Left lung (tissue), 1 donor: ENCODE measurements around a stretch of chr14.

DNA sequence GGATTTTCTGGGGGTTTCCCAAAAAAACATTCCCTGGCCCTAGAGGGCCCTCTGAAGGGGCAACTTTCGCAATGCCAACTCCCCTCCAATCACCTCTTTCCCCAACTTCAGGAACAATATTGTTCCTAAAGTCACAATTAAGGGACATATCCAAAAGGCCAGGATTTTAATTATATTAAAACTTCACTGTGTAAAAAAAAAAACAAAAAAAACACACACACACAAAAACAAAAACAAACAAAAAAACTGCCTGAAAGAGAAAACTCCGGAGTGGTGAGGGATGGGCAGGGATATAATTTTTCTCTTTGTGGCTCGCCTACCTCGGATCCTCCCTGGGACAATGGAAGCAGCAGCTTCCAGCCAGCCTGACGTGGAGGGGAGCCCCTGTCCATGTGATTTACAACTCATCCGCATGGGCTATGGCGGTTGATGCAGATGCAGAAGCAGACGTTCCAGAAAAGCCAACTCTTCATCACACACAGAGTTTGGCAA lies 16.2 kb upstream of the TC2N start:
- PRO-cap: no peak

DNA sequence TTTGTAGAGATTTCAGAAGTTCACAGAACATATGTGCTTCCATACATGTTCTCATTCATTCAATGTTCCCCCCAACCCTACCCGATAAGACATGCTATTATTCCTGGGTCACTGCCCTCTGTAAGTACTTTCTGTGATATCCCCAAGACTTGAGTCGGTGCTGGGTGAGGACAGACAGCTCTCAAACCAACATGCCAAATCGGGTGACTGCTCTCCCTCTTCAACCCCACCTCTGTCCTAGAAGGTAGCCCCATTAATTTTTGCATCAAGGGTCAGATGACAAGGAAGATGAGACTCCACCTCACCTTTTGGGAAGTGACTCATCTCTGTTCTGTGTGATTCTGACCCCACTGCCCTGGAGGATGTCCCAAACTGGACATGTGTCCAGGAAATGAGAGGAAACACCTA lies 19.4 kb upstream of the TC2N start:
- PRO-cap: no peak

GRCh38 chr14:91947759-91948397 lies 384 bp upstream of the FBLN5 start:
- PRO-cap: bidirectional peak, plus-strand start at chr14:91947806, minus-strand start at chr14:91947430

DNA sequence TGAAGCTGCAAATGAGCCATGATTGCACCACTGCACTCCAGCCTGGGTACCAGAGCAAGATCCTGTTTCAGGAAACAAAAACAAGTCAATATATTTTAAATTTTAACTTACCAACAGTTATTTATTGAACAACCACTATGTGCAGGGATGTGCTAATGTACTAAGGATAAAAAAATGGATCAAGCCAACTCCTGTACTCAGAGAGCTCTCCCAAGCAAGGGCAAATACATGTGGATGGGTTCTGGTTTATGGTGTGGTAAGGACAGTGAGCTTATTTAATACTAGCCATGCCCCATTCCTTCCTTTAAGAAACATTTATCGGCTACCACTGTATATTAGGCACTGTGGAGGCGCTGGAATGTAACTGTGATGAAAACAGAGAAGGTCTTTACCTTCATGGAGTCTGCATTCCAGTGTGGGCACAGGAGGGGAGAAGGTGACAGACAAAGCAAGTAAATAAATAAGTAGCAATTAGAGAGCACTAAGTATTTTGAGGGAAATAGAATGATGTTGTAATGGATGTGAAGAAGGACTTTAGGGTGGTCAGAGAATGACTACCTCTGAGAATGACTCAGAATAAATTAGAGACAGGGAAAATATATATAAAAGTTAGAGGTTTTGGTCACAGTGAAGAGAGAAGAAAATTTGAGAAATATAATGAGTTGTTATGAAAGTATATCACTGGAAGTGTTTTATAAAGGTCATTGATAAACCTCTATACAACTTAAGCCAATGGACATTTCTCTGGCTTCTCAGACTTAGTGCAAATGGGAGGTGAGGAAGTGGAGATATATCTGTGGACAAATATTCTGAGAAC lies 5.2 kb downstream of the CPSF2 start:
- PRO-cap: no peak

- PRO-cap: unidirectional peak, minus-strand start at chr14:92606121
Observed at GRCh38 chr14:92605867-92606235, 92.3 kb downstream of the RIN3 start.

GRCh38 chr14:92646918-92647652 lies 101.3 kb downstream of the LGMN start:
- PRO-cap: no peak

- PRO-cap: bidirectional peak, plus-strand start at chr14:92657596, minus-strand start at chr14:92657536; bidirectional peak, plus-strand start at chr14:92657779, minus-strand start at chr14:92657645
Observed at GRCh38 chr14:92657208-92658081, 91.0 kb downstream of the LGMN start.

- PRO-cap: no peak
Observed at GRCh38 chr14:92688744-92689041, 59.7 kb downstream of the LGMN start.

DNA sequence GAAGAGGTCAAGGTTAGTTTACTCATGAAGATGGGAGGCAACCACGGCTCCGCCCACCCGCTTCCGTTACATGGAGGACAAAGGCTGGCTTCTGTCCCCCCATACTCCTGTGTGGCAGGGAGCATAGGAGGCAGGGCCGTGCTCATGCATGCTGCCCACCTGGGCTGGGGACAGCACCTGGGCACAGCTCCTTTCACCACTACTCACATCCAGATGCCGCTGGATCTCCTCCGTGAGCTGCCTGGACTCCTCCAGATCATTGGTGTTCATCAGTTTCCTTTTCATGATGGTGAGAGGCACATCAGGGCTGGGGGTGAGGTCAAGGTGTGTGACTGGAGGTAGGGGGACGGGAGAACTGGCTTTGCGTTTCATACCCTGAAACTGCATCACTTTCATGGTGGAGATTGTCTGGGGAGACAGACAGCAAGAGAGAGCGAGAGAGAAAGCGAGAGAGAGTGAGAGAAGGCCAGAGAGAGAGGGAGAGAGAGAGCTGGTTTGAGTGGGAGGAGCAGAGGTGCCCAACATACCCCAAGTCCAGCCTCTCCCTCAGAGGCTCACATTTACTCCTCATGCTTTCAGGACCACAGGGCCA lies 38.9 kb downstream of the LGMN start:
- PRO-cap: no peak

DNA sequence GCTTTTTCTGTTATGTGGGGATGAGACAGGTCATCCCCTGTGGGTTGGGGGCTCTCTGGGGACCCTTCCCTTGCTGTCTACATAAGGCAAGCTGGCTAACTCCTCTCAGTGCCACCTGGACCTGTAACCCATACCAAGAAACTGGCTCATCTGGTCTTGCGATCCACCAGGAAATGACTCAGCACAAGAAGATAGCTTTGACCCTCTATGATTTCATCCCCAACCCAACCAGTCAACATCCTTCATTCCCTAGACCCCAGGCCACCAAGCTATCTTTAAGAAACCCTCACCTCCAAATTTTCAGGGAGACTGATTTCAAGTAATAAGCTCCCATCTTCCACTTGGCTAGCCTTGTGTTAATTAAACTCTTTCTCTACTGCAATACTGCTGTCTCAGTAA lies 7.9 kb upstream of the GOLGA5 start:
- PRO-cap: no peak

DNA sequence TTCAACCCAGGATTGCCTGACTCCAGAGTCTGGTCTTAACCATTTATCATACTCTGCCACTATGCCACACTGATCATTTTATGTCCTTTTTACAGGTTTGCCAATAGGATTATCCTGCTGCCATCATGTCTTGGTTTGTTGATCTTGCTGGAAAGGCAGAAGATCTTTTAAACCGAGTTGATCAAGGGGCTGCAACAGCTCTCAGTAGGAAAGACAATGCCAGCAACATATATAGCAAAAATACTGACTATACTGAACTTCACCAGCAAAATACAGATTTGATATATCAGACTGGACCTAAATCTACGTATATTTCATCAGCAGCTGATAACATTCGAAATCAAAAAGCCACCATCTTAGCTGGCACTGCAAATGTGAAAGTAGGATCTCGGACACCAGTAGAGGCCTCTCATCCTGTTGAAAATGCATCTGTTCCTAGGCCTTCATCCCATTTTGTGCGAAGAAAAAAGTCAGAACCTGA lies 3.2 kb downstream of the GOLGA5 start:
- PRO-cap: no peak

DNA sequence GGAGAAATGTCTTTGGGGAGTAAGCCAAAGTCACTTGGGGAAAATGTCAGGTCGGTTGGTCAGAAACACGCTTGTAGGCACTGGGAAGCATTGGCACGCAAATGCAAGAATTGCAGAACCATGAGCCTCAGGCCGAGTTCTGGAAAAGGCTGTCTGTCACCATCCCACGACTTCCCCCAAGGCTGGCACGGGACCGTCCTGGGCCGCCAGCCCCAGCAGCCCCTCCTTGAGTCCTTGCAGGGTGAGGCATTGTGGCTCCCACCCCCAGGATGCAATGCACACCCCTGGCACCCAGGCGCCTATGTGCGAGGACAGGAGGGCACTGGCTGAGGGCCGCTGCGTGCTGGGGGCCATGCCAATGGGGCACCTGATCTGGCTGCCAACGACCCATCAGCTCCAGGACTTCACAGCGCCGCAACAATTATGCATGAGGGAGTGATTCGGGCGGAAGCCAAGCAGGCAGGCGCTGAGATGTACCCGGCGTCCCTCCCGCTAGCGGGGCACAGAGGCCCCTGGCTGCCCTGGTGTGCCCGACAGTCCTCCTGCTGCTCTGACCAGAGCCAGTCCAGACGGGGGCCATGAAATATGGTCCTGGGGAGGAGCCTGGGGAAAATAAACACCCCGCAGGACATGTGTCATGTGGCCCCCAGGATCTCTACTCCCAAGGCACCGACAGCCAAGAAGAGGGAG lies 30.0 kb downstream of the CHGA start:
- PRO-cap: no peak

DNA sequence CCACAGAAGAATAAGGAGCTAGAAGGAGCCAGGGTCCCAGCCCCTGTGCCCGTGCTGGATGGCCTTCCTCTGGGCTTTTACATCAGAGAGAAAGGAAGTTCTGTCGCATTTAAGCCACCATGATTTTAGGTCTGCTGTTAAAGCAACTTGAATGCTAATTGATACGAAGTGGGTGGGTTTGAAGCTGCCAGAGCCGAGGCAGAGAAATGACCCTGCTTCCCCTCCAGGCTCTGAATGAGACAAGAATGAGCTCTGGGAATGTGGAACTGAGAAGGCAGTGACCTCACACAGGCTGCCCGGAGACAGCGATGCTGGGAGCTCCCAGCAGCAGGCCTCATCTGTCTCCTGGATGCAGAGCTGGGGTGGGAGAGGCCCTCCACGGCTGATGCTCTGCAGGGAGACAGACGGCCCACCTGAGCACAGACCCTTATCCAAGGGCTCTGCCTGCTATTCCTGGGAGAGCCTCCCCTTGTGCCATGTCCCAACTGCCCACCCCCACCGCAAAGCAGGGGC lies 67.5 kb downstream of the CHGA start:
- PRO-cap: no peak

- PRO-cap: no peak
Observed at GRCh38 chr14:93009248-93009985, 86.5 kb downstream of the CHGA start.

- PRO-cap: no peak
Observed at GRCh38 chr14:93075970-93076638, 39.6 kb downstream of the ITPK1 start.

- PRO-cap: no peak
Observed at GRCh38 chr14:93137761-93138223, 22.1 kb upstream of the ITPK1 start.

DNA sequence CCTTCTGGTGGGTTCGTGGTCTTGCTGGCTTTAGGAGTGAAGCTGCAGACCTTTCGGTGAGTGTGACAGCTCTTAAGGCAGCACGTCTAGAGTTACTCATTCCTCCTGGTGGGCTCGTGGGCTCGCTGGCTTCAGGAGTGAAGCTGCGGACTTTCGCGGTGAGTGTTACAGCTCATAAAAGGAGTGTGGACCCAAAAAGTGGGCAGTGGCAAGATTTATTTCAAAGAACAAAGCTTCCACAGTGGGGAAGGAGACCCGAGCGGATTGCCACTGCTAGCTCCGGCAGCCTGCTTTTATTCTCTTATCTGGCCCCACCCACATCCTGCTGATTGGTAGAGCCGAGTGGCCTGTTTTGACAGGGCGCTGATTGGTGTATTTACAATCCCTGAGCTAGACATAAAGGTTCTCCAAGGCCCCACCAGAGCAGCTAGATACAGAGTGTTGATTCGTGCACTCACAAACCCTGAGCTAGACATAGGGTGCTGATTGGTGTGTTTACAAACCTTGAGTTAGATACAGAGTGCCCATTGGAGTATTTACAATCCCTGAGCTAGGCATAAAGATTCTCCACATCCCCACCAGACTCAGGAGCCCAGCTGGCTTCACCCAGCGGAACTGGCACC lies 15.1 kb downstream of the MOAP1 start:
- PRO-cap: no peak

DNA sequence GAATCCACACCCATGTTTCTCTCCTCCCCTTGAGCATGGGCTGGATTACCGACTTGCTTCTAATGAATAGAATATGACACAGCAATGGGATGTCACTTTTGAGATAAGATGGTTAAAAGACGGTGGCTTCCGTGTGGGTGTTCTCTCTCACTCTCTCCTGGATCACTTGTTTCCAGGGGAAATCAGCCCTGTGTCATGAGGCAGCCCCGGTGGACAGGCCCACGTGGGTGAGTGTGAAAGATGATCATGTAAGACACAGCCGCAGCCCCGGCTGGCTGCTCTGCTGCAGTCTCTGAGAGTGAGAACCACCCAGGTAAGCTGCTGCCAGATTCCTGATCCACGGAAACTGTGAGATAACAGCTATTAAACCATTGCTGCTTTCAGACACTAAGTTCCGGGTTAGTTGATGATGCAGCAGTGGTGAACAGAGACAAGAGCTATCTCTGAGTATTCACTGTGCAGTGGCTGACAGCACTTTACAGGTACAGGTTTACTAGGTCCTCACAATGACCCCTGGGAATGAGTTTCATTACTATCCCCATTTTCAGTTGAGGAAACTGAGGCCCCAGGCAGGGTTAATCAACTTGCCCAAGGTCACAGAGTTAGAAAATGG lies 10.6 kb downstream of the MOAP1 start:
- PRO-cap: no peak

DNA sequence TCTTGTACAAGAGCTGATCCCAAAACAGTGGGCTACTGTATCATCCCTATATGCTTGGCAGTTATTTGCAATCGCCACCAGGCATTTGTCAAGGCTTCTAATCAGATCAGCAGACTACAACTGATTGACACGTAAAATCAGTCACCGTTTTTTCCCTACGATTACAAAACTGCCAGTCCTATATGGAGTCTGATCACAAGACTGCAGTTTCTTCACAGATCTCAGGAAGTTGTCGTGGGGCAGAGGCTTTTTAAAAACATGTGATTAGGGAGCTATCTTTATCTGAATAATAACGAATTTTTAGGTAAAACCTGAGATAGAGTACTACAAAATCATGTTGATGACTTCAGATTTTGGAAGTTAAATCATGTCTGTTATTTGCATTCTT lies 1.4 kb downstream of the LYSET start:
- PRO-cap: no peak

DNA sequence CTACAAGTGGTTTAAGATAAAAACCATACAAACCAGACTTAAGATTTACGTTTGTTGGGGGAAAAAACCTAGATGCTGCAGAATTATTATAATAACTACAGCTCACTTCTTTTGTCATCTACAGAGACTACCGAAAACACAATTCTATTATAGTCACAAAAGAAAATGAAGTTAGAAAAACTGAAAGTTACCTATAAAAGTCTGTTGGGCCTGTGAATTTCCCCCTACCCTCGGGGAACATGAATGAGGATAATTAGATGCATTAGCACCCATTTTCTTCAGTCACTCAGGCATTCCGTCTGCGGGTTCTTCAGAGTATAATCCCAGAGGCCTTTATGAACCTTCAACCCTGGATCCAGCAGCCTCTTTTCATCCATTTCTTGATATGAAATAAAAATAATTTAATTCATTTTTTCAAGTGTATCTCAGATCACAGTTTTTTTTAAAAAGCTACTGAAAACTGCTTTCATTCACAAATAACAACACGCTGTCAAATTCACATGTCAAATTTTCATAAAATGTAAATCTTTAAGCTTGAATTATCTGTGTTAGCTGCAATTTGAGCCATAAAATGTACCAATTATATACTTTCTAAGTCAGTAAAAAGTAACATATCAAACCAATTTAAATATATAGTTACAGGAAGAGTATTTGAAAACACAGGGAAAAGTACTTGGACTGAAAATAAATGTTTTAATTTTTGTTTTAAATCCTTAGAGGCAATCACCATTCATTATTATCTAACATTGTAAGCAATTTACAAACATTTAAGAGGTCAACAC lies 36.9 kb downstream of the BTBD7 start:
- PRO-cap: no peak